Cardiac muscle cell (in vitro differentiated cells and primary cell): ENCODE results near the genes ZC3H15 and PMS1.

DNA sequence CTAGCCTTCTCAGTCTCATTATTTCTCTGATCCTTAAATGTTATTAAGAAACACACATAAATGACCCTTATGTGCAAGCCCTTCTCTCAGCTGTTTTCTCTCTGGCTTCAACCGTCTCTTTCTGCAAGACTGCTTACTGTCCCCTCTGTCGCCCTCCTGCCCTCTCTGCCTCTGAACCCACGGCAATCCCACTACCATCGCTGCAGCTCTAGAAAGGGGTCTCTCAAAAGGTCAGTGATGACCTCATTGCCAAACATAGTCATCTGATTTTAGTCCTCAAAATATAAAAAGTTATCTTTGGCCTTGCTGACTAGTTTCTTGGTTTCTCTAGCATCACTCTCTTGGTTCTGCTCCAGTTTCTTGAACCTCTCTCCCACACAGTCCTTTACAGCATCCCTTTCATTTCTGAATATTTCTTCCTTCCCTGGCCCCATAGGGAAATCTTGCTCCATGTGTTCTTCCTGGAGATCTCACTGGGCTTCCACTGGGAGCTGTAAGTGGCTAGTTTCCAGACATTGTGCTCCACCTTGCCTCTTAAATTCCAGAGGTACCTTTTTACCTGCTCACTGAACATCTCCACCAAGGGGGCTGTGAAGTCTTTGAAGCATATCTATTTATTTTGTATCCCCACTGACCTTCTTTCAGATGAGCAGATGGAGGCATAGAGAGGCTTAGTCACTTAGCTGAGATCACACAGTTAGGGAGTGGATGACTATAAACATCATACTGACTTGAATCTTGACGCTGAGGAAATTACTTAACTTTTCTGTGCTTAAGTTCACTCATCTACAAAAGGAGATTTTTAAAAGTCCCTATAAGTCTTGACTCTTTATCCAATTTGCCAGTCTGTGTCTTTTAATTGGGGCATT, 96.1 kb downstream of the PDE1A start:
- RAMPAGE, long total RNA: no peak
- RRBS: no CpG with 5 or more reads among the region's 5 CpGs

- RAMPAGE, long total RNA: no peak
- RRBS: no CpG with 5 or more reads among the region's 16 CpGs
These were observed 543 bp upstream of the NUP35 start for GRCh38 chr2:183123705-183124094.

DNA sequence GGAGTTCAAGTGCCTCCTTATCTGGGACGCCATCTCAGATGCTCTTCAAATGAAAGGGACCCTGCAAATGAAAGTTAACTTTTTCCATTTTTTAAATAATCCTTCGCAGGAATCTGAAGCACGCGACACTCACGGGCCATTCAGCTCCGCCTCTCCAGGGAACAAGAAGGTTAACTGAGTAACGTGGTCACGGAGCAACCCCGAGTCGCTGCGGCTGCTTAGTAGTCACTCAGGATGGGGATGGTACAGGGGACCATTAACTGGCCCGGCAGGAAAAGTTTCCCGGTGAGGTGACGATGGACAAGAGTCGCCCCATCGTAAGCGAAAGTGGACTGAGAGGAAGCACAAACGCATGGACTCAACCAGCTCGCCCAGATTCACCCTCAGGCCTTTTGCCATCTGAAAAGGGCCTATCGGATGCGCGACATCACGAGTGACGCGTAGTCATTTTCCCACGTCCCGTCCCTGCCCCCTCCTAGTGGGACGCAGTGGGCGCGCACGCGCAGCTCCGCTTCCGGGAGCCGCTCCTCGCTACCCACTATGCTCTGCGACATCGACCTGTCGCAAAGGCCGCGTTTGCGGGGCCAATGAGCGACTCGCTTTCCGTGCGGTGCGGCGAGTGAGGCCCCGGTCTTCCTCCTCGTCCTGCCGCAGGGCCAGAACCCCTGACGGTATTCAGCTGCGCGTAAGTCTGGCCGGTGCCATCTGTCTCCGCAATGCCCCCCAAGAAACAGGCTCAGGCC, at the start of gene ZC3H15:
Gene ZC3H15, plus strand, starts transcription at position 594 of the 743 bp plus-strand sequence.
- RAMPAGE, long total RNA: start-site peak on the plus strand centred at position 635 of the sequence, 108 bp wide, 4,034 and 3,857 reads in 2 replicates
- RRBS: 1% methylated on average over 17 of the region's 56 CpGs

GRCh38 chr2:186676603-186677164, 17.2 kb upstream of the FAM171B start:
- RAMPAGE, long total RNA: no peak
- RRBS: no CpG with 5 or more reads among the region's 4 CpGs

DNA sequence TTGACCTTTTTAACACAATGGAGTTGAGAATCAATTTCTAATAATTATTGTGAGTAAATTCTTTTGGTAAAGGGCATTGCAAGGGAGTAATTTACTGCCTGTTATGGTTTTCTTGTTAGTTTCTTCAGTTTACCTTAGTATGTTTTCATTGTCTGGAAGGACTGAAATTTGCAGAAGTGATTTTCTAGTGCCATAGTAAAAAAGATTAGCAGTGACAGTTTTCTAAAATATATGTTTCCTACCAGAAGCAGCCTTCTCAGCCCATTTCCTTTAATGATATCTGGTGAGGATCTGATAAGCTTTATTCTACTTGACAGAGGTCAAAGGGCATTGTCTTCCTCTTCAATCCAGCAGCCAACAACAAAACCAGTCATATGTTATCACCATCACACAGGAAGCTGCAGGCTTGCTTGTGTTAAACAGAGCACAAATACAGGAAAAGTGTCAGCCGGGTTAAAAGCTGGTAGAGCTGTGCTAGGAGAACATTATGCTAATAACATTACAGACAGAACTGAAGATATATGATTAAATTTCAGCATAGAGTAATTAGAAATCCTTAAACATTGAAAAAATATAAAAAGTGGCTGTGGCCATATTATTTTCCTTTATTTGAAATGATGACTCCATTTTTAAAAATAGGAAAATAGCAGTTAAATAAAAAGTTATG, 35.6 kb upstream of the ZSWIM2 start:
- RAMPAGE, long total RNA: no peak
- RRBS: no CpG with 5 or more reads among the region's 1 CpG

- RAMPAGE, long total RNA: no peak
- RRBS: no CpG with 5 or more reads among the region's 11 CpGs
These were observed 40.4 kb downstream of the TFPI start for GRCh38 chr2:187513450-187514674.

DNA sequence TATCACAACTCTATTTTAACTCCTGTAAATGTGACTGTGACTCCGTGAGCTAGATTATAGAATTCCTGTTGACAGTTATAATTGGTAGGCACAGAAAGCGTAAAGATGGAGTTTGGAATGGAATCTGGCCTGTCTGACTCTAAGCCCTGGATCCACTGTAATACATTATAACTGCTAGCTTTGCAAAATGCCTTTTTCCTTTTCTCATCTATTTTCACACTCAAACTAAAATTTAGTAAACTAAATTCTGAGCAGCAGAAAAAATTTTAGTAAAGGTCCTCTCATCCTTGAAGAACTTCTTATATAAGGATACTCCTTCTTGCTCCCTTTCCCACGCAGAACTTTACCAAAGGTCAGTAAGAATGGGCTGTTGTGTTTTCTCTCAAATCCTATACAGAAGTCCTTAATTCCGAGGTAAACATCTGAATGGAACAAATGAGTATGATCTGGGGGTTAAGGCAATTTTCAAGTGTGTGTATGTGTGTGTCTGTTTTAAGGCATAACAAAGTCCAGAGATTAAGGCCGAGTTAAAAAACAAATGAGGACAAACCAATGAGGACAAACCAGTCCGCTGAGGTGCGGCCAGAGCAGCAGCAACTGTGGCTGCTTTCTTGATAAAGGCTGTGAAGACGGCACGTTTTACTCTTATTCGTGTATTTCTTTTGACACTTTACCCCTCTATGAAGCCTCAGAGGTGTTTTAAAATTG, 739 bp upstream of the GULP1 start:
- RAMPAGE, long total RNA: no peak
- RRBS: no CpG with 5 or more reads among the region's 10 CpGs

GRCh38 chr2:188624144-188624656, 332.5 kb downstream of the GULP1 start:
- RAMPAGE, long total RNA: no peak
- RRBS: no CpG with 5 or more reads among the region's 4 CpGs

GRCh38 chr2:188902984-188903238, 71.3 kb upstream of the COL3A1 start:
- RAMPAGE, long total RNA: no peak

- RAMPAGE, long total RNA: no peak
- RRBS: no CpG with 5 or more reads among the region's 2 CpGs
These were observed 653 bp upstream of the COL3A1 start for GRCh38 chr2:188973549-188973890.

- RAMPAGE, long total RNA: no peak
- RRBS: no CpG with 5 or more reads among the region's 8 CpGs
These were observed 2.5 kb downstream of the COL3A1 start for GRCh38 chr2:188976534-188977129.

DNA sequence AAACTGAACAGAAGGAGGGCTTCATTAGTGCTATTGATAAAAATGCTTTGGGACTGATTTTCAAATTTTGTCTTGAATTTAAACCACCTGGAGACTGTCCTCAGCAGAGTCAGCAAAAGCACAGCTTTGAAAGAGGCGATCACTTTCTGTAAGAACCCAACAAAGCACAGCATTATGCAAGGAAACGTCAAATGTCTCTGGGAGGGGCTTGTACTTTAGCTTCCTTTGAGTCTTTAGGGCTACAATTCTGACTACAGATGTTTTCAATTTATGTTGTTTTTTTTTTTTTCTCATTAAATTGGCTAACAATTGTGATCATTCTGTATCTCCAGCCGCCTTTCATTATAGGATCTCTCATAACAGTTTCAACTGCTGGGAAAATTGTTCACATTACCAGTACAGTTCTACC, 48.3 kb downstream of the COL3A1 start:
- RAMPAGE, long total RNA: no peak
- RRBS: no CpG with 5 or more reads among the region's 3 CpGs

GRCh38 chr2:189168201-189168681, 11.3 kb downstream of the COL5A2 start:
- RAMPAGE, long total RNA: no peak
- RRBS: no CpG with 5 or more reads among the region's 4 CpGs

DNA sequence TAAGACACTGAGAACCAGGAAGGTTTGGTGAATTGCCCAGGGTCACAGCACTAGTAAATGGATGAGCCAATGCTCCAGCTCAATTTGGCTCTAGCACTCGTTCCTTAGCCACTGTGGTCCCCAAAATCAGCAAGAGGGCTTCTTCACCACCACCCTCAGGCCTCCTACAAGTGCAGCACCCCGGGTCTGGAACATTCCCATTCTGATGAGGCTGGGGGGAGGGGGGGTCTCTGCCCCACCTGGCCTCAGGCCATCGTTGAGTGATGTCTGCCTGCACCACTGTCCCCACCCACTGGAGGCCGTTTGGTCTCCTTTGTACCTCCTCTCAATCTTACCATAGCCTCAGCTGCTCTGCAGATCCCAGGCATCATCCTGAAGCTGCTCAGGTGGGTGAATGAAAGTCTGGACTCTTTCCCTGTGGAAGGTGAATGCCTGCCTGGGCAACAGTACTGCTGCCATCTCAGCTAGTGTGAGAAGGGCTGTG, 42.3 kb downstream of the WDR75 start:
- RAMPAGE, long total RNA: no peak
- RRBS: no CpG with 5 or more reads among the region's 4 CpGs

DNA sequence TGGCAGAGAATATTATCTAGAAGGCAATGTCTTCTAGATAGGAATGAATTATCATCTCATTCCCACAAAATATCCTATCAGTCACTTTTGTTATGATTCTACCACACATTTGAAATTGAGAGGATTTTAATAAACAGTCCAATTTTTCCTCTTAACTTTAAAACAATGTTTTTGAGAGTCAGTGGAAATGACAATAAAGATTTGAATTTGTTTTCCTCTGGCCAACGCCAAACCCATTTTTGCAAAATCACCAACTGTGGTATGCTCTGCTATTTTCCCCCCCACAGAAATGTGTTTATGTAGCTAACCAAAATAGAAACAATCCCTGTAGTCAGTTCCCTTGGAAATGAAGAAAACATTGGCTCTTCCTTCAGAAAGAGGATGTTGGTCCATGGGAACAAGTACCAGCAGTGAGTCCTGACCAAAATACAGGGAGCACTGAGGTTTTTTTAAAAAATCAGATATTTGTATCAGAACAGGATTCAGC, 65.4 kb downstream of the SLC40A1 start:
- RAMPAGE, long total RNA: no peak
- RRBS: no CpG with 5 or more reads among the region's 1 CpG

- RAMPAGE, long total RNA: no peak
- RRBS: no CpG with 5 or more reads among the region's 5 CpGs
These were observed 32.1 kb upstream of the ASDURF start for GRCh38 chr2:189629095-189629618.

DNA sequence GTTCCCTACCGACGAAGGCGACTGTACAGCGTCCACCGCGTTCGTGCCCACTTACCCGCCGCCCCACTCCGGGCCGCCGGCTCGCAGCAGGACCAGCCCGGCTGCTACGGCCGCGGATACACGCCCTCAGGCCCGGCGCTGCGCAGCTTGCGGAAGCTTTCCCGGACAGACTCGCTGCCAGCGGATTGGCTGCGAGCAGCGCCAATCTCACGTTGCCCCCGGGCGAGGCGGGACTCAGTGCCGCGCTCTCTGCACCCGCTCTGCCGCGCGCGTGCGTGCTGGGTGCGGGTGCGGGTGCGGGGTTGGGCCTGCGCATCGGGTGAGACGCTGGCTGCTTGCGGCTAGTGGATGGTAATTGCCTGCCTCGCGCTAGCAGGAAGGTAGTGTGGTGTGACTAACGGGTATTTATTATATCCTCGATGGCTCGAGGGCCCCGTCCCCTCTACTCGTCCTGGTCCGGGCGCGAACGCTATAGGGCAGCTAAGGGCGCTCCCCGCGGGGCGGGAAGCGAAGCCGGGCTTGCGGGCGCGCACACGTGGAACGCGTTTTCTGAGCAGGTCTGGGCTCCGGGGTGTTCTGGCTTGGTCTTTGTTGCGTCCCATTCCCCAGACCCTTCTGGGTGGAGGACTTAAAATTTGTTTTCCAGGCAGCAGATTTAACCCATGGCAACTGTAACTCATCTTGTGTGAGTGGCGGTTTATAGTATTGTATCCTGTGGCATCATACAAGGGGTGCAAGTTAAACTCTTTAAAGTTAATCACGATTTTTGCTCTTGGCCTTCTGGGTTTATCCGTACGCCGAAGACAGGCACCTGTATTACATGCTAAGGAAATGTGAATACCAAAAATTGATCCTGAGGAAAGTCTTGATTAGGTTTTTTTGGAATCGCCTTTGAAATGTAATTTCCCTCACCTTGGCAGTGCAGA, at the start of gene PMS1:
Gene PMS1, plus strand, starts transcription at position 237 of the 926 bp plus-strand sequence.
- RAMPAGE, long total RNA: start-site peak on the minus strand centred at position 107 of the sequence, 61 bp wide, 1,305 and 1,254 reads in 2 replicates
- RRBS: 2% methylated on average over 30 of the region's 77 CpGs

GRCh38 chr2:189854799-189855259, 70.6 kb downstream of the PMS1 start:
- RAMPAGE, long total RNA: no peak
- RRBS: no CpG with 5 or more reads among the region's 2 CpGs

DNA sequence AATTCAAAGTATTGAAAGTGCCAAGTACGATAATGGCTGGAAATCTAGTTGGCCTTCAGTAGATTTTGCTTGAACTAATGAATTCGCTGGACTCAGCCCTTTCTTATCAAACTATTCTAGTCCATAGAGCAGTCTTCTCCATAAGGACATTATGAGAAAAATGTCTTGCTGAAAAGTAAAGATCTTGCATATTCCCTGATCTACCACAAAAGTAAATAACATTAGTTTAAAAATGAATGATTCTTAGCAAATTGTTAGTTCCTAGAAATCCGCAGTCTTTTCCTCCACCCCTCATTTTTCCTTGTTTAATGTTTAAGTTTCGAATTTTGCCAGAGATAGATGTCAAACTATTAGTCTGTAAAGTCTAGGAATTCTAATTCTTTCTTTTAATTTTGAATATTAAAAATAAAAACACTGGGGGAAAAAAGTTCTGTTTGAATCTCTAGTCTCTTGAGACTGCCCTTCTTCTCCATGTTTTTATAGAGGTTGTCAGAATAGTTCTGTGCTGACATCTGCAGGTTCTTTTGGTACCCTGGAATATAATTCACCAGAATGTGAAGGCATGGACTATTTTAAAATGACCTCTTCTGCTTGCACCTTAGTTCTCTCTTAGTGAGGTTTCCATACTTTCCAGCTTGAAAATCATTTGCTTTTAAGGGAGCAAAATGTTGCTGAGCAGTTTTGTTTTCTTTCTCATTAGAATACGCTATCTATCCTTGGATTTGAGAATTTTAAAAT, 2.7 kb downstream of the C2orf88 start:
- RAMPAGE, long total RNA: no peak
- RRBS: no CpG with 5 or more reads among the region's 5 CpGs

- RAMPAGE, long total RNA: no peak
- RRBS: no CpG with 5 or more reads among the region's 3 CpGs
These were observed 4.7 kb downstream of the C2orf88 start for GRCh38 chr2:190185208-190185866.